Measurements from ENCODE around the genes TRIL and CPVL.

GRCh38 chr7:27118627-27119179 is 11.9 kb downstream of the HOXA4 start:
- PRO-cap, 2 experiments = no peak in any of the 2 experiments

DNA sequence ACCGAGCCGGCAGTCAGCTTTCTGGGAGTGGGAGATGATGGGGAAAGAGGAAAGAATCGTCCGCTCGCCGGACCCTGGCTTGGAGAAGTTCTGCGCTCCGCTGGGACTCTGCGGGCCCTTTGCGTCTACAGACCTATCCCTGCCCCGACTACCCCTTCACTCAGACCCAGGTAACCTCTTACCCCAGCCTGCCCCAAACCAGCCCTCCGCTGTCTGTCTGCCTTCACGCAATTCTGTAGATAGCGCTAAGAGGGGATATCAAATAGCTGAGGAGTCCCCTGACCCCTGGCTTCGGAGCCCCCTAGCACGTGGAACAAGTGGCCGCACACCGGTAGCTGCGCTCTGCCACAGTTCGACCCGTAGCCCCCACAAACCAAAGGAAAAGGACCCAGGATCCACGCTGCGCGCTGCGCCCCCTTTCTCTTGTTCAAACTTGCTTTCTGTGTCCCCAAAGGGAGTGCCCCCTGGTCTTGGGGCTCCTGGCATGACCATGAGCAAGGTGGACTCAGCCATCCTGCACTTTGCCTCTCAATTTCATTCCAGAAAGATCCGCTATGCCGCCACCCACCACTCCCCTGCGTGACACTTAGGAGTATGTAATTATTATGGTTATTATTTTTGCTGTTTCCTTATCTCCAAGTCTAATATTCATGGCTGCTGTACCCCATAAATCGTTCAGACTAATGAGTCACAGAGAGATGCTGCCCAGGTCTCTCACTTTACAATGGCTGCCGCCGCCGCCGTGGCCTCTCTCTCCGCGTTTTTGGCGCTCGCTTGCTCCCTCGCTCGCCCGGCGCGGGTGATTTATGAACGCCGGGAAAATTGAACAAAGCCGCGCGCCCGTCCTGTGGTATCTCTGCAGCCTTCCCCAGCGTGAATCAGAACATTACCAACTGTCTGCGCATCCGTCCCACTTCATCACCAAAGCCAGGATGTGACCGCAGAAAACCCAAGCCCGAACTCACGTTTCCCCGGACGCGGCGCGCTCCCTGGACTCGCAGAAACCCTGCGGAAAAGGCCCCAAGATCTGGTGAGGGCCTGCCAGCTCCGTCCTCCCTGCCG is 6.8 kb downstream of the HOXA4 start:
- PRO-cap, 2 experiments = no peak in any of the 2 experiments

- PRO-cap, 2 experiments = no peak in any of the 2 experiments
Measured at GRCh38 chr7:27156985-27157344, 490 bp upstream of the HOXA7 start.

DNA sequence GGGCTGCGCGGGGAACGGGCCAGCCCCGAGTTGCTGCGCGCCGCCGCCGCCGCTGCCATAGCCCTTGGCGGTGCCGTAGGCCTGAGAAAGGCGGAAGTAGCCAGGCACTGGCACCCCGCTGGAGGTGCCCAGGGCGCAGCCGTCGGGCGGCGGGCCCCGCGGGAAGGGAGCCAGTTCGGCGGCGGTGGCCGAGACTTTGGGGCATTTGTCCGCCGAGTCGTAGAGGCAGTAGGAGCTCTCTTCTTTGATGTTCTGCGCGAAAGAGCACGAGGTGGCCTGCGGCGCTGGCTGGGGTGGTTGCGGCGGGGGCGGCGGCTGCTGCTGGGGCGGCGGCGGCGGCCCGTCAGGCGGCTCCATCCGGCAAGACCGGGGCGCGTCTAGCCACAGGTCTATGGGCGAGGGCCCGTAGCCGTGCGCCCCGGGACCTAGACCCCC is 531 bp downstream of the HOXA10 start:
- PRO-cap, 2 experiments = no peak in any of the 2 experiments

- PRO-cap, 2 experiments = no peak in any of the 2 experiments
Measured at GRCh38 chr7:27176383-27176743, 2.2 kb upstream of the HOXA10 start.

GRCh38 chr7:27178323-27178981 is 4.3 kb upstream of the HOXA10 start:
- PRO-cap, 2 experiments = no peak in any of the 2 experiments

GRCh38 chr7:27199306-27200010 is 433 bp downstream of the HOXA13 start:
- PRO-cap, 2 experiments = no peak in any of the 2 experiments

DNA sequence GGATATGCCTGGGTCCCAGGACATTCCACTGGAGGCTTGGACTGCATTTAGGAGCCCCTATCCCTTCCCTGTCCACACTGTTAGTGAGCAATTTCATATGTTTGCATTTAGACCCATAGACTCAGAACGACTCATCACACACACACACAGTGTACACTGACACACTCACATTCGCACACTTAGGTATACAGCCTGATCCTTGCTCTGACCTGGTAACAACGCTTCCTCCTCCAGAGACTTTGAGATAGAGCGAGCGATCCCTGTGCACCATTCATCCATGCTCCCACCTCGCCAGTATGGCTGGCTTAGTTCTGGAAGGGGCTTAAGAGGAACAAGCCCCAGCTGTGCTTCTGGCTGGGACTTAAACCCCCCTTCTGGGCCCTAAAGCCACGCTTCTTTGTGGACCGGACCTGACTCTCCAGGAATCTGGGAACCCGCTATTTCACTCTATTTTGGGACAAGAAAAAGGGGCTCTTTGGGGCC is 899 bp upstream of the HOXA13 start:
- PRO-cap, 2 experiments = no peak in any of the 2 experiments

- PRO-cap, 2 experiments = no peak in any of the 2 experiments
Measured at GRCh38 chr7:27202756-27203632, 3.1 kb upstream of the HOXA13 start.

DNA sequence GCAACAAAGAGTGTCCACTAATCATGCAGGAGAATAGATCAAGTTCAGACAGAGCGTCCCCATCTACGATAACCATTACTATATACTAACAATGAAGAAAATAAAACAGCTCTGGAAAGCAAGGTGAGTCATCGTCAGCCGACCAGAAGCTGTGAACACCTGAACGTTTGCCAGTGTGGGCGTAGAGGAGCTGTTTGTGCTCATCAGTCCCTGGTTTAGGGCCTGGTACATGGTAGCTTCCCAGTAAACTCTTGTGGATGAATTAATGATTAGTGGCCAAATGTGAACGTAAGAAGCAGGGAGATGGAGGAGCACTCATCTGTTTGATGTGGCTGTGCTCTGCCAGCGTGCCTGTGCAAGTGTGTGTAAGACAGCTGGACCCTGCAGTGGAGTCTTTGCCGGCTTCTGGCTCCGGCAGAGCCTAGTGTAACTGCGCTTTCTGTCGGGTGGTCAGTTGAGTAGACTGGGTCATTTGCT is 180.8 kb downstream of the EVX1 start:
- PRO-cap, 2 experiments = no peak in any of the 2 experiments

DNA sequence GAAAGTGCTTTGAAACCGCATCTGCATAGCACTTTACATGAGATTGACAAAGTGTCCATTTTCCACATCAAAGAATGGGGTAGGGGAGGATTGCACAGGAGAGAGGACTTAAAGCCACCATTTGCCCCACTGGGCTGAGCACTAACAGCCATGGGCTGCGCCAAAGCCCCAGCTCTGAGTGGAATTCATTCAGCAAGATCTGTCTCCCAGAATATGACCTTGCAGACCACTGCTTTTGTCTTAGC is 149.9 kb downstream of the HIBADH start:
- PRO-cap, 2 experiments = no peak in any of the 2 experiments

- PRO-cap, 2 experiments = no peak in any of the 2 experiments
Measured at GRCh38 chr7:27603711-27604899, 58.6 kb downstream of the HIBADH start.

DNA sequence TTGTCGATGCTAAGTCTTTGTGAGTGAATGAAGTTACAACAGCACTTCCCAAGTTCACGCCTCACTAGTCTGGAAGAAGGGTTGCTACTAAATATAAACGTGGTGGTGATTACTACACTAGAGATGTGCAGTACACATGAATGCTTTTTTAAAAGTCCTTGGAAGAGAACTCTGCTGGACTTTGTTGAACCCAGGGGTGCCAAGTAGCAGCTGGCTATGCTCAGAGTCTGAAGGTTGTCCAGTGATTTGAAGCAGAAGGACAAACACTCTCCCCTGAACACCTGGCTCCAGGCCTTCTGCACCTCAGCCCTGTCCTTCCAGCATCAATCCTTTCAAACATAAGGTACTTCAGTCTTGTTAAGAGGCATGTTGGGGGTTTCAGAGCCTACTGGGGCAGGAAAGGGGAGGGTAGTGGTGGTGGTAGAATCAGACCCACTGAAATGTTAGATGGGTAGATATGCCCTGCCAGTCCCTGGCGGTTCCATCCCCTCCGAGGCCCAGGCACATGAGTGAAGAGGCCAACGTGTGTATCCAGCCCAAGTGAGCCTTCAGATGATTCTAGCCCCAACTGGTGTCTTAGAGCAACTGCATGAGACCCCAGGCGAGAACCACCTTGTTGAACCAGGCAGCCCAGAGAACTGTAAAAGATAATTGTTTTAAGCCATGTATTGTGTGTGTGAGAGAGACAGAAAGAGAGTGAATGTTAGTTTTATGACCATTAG is 94.4 kb downstream of the TAX1BP1 start:
- PRO-cap, 2 experiments = no peak in any of the 2 experiments

- PRO-cap, 2 experiments = no peak in any of the 2 experiments
Measured at GRCh38 chr7:28065312-28065829, 115.2 kb downstream of the JAZF1 start.

GRCh38 chr7:28170367-28171001 is 10.1 kb downstream of the JAZF1 start:
- PRO-cap, 2 experiments = no peak in any of the 2 experiments

DNA sequence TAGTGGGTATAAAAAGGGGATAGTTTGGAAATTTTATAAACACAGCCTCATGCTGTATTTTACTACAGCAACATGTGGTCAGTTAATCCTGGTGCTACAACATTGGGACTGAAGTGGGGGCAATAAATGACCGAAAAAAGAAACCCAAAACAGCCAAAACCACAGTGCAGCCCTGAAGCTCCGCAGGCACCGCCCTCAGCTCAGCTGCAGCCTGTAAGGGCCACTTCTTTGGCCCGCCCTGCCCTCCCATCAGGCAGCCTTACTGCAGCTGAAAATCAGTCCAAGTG is 104.0 kb downstream of the CREB5 start:
- PRO-cap, 2 experiments = no peak in any of the 2 experiments

DNA sequence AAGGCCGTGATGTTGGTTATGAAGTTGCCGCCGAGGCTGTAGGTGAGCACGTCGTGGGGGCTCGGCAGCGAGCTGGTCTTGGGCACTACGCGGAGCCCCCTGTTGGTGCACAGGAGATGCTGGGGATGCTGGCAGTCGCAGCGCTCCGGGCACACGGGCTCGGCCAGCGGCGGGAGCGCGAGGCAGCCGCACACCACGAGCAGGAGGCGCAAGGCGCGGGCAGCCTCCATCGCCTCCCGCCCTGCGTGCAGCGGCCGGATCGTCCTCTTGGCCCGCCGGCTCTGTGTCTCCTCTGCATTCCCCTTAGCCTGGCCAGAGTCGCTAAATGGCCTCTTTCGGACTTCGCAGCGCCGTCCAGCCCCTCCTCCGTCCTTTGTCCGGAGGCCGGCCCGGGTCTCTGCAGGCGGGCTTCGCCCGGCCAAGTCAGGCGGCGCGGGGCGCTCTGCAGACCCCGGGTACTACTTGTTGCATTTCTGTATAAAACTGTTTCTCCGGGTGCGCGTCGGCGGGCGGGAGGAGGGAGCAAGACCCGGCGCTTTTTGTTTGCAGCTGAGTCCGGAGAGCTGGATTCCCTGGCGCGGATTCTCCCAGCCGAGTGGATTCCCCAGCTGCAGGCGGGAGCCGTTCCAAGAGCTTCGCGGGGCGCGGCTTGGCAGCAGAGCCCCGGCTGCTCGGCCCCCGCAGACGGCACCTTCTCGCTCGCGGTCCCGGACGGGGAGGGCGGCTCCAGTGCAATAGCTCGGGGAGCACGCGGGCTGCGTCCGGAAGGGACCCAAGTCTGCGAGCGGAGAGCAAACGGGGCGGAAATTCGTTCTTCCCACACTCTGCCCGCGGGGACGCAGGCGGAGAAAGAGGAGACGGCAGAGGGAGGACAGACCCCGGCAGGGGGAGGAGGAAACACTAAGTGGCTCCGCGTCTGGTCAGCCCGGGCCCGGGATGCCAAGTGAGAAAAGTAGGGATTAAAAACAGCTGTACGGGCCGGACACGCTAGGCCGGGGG is at the start of gene TRIL:
TRIL (minus strand) TSS at position 514 of the 999 bp plus-strand sequence.
- PRO-cap, 2 experiments = no peak in any of the 2 experiments

DNA sequence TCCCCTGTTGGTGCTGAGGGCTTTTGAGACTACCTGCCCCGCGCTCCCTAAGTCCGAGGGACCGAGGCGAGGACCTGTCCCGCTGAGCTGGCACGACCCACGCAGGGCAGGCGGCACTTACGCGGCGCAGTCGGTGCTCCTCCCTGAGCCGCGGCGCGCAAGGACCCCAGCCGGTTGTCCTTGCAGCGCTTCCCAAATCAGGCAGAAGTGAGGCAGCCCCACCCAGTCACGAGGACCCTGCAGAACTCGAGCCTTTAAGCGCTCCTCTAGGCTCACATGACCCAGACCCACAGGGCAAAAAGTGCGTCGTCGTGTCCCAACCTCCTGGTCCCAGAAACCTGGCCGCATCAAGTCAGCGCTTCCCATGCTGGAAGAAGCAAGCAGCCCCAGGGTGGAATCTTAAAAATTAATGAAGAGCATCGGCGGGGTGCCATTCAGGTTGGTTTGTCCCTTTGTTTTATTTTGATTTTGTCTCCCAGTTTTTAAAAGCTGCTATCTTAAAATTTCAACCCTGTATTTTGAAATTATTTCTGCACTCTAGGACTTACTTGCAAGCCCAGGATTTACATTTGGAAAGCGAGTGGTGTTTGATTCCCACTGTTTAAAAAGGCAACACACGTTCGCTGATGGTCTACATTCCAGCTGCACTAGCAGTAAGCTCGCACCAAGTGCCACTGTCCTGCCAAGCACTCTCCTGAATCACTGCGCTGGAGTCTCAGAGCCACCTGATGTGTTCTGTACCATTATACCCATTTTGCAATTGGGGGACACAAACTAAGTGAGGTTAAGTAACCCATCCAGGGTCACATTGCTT is at the start of gene CPVL:
CPVL (minus strand) TSS at position 230 of the 814 bp plus-strand sequence.
- PRO-cap, 2 experiments = no peak in any of the 2 experiments

DNA sequence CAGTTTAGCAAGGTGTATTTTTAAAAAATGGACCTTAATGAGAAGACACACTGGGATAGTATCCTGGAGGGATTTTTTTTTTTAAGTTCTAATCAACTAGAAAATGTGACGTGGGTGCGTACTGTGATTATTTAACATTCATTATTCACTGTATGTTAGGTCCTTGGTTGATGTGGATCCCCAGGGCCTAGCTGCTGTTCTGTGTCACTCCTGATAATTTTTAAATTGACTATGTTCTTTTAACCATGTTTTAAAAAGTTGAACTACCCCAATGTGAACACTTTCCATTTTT is 1.4 kb upstream of the CHN2 start:
- PRO-cap, 2 experiments = no peak in any of the 2 experiments

DNA sequence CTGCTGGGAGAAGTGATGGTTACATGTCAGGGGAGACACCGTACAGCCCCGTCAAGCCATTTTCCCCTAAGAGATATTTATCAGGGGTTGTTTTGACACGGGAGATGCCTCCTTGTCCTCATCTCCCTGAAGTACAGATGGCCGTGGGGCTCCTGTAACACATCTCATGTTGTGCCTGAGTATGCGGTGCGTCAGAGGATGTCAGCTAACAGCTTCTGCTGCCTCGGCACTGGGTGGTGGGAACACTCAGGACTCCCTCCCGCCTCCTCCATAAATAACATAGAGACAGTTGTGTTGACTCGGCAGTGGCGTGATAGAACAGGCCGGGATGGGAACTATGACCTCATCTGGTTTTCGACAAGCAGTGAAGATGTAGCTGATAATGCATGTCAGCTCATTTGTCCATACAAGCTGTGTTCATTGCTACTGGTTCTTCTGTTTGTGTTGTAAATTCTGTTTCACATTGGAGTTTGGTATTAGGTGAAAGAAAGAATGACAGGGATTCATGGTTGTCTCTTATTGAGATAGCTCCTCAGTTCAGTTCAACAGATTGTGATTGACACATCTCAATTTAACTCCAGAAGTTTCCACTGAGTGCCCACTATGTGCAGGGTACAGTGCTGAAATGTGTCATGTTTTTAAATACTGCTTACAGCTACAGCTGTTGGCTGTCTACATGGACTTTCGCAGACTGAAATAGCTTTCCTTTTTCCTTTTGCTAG is 87.3 kb downstream of the CHN2 start:
- PRO-cap, 2 experiments = no peak in any of the 2 experiments